ENCODE measurements around a stretch of chr15.

DNA sequence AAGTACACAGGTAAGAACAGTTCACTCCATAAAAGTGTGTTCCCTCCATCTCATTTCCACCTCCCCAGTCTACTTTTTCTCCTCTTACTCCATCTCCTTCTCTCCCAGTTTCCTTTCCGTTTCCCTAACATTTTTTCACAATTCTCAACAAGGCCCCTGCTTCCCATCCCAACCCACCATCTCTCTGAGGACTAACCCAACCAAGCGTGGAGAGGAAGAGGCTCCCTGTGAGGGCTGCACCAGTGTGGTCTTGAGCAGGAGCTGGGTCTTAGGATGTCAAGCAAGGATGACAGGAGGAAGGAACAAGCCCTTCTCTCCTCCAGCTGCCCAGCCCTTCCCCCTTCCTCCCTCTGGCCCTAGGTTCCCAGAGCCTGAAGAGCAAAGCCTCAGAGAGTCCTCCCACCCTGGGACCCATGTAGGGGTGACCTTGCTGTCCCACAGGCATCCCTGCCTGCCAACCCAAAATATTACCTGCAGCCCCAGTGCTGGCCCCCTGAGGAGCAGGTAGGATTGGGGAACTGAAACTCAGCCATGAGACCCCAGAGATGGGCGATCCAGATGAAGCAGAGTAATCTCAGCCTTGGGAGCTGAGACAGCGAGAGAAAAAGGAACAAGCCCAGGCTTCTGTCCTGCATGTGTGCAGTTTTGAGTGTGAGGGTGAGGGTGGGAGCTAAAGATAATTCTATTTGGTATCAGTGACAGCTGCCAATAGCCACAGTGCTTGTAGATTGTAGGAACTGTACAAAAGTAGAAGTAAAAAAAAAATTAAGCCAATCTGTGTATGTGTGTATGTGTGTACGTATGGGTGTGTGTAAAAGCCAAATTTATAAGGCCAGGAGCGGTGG lies 6.1 kb downstream of the ATP8B4 start:
- PRO-cap, 4 experiments: peak in 1 of 4 experiments; most common plus-strand start position 590 of the sequence (in 1); most common minus-strand start position 576 of the sequence (in 1)
- RAMPAGE, long total RNA, 2 experiments: start-site peak on the minus strand in 2 of 2 experiments, centred at positions 585 to 615 of the sequence, 25 to 27 reads per replicate

DNA sequence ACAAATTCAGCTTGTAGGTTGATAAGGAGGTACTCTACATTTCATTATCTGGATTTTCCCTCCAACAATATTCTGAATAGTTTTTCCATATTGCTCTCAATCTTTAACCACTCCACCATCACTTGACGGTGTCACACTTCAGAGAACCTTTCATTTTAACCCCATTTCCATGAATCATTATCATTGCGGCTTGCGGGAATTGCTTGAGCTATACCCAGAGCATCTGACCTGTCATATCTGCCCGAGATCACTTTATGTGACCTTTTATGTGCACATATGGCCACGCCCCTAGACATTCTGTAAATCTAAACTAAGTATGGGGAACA lies 16.2 kb upstream of the ATP8B4 start:
- PRO-cap, 4 experiments: peak in 1 of 4 experiments; most common minus-strand start position 239 of the sequence (in 1)
- RAMPAGE, long total RNA, 2 experiments: no peak in any of the 2 experiments

DNA sequence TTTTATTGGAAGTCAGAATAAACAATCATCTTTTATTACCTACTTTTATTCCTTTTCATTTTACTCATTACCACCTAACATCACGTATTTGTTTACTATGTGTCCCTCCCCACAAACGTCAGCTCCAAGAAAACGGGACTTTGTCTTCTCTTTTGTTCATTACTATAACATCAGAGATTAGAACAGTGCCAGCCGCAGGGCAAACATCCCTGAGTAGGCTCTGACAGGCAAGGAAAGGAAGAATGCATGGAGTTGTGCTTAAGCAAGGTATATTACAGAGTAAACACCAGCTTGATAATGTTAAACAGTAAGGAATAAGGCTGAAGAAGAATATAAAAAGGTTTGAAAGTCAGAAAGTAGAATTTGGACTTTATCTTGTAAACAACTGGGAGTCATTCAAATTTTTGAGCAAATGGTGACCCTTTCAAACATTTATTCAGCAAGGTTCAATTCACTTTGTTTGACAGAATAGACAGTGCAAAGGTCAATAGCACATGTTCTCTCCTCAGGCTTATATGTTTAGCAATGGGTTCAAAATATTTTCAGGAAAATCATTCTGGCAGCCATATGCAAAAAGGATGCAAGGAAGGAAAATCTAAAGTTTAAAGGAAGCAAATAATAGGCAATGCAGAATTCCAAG lies 11.0 kb downstream of the GABPB1 start:
- PRO-cap, 4 experiments: peak in 3 of 4 experiments; most common plus-strand start position 167 of the sequence (in 2); most common minus-strand start position 120 of the sequence (in 1)
- RAMPAGE, long total RNA, 2 experiments: no peak in any of the 2 experiments

DNA sequence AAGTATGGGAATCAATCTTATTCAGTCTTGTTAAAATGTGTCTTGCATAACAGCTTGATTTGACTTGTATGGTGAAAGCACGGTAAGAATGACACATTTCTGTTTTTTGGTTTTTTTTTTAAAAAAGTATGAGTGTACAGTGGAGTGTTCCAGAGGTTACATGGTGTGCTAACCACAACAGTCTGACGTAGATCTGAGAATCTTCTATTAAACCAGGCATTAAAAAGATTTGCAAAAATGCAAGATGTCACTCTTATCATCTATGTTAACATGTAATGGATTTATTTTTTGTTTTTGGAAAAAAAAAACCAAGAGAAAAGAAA lies 1.8 kb downstream of the GABPB1 start:
- PRO-cap, 4 experiments: peak in 4 of 4 experiments; most common plus-strand start position 147 of the sequence (in 4); most common minus-strand start position 70 of the sequence (in 1)
- RAMPAGE, long total RNA, 2 experiments: no peak in any of the 2 experiments

DNA sequence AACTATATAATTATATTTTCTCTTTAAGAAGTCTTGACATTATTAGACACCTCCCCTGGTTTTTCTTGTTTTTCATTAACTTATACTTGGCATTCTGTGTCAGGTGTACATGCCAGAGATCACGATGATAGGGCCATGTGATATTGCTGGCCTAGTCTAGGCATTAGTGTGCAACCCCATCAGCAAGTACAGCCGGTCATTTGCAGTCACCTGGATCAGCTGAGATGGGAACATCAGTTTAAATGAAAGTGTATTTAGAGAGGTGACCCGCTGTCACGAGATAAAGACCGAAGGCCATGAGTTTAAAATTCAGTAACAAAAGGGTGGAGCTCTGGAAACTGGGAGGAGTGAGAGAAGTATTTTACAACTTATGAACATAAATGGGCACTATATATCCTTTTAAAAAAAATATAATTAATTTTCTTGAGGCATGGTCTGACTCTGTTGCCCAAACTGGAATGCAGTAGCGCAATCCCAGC lies 12.7 kb upstream of the SPPL2A start:
- PRO-cap, 4 experiments: peak in 1 of 4 experiments; most common plus-strand start position 205 of the sequence (in 1)
- RAMPAGE, long total RNA, 2 experiments: no peak in any of the 2 experiments

DNA sequence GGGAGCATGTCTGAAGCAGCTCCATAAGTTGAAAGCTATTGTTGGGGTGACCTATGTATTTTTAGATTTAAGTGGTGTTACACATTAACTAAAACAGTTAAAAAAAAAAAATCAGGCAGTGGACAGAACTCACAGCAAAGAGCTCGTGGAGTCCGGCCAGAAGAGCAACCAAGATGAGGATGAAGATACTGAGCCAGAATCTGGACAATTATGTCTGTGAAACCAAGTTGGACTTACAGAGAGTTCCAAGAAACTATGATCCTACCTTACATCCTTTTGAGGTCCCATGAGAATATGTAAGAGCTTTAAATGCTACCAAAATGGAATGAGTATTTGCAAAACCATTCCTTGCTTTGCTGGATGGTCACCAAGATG lies 36.0 kb downstream of the AP4E1 start:
- PRO-cap, 4 experiments: no peak in any of the 4 experiments
- RAMPAGE, long total RNA, 2 experiments: no peak in any of the 2 experiments

GRCh38 chr15:51108612-51109639 lies 14.2 kb upstream of the TNFAIP8L3 start:
- PRO-cap, 4 experiments: no peak in any of the 4 experiments
- RAMPAGE, long total RNA, 2 experiments: no peak in any of the 2 experiments

DNA sequence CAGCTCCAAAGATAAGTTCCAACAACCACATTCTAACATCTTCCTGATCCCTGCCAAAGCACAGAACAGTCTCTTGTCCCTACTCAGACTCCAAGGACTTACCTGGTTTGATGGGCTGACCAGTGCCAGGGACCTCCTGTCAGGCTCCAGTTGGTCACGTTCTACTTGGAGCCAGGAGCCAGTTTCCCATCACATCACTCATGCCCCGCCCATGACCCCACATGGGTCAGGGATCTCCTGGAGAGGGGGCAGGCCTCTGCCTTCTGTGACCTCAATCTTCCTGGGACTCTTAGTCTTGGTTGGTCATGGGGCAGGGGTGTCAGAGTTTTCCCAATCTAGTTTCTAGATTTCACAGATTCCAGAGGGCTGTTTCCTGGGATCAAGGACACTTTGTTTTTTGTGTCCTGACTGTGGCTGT lies 20.1 kb downstream of the CYP19A1 start:
- PRO-cap, 4 experiments: no peak in any of the 4 experiments
- RAMPAGE, long total RNA, 2 experiments: no peak in any of the 2 experiments

DNA sequence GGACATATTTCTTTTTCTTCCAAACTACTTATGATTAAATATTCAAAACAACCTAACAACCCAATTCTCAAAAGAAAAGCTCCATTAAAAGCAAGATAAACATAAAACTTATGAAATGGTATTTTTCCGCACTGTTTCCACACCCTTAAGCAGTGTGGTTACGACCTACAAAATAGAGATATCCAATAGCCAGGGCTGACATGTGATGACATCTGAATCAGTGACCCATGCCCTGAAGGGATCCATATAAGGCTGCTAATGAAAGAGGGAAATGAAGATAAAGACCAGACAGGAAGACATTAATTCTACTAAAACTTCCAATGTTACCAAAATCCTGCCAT lies 45.5 kb downstream of the DMXL2 start:
- PRO-cap, 4 experiments: peak in 3 of 4 experiments; most common plus-strand start position 274 of the sequence (in 3)
- RAMPAGE, long total RNA, 2 experiments: no peak in any of the 2 experiments

- PRO-cap, 4 experiments: peak in 2 of 4 experiments; most common plus-strand start chr15:51866892 (in 2)
- RAMPAGE, long total RNA, 2 experiments: no peak in any of the 2 experiments
These were observed 37.1 kb downstream of the TMOD3 start for GRCh38 chr15:51866500-51867077.

DNA sequence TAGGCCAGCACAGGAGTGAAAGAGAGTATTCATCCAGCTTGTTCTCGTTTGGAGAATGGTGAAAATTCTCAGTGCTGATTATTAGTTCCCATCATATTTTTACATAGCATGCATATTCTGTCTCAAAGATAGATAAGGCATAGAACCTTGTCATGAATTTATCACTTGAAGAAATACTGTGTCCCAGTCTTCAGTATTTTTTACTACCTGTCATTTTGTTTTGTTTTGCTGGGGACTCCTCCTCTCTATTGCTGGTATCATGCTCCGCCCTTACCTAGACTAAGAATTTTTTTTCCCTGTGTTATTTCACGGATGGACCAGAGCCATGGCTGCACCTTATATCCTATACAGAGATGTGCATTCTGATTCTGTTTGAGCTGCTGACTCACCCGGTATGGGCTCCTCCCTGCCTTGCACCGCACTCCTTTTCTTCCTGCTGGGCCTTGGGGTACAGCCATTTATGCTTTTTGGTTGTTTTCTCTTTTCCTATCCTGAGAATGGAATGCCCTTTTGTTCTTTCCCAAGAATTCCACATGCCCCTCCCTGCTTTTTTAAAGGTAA lies 45.1 kb downstream of the TMOD3 start:
- PRO-cap, 4 experiments: no peak in any of the 4 experiments
- RAMPAGE, long total RNA, 2 experiments: no peak in any of the 2 experiments

DNA sequence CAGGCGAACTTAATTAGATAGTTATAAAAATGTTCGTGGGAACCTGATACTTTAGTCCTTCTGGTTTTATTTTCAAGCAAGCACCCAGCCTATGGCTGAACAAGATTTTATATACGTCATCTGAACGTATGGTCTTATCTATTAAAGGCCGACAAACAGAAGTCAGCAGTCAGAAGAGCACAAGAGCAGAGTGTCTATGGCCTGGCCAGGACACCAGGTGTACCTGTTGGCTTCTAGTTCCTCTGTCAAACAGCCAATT lies 64.3 kb downstream of the LEO1 start:
- PRO-cap, 4 experiments: peak in 3 of 4 experiments; most common plus-strand start position 172 of the sequence (in 2); most common minus-strand start position 192 of the sequence (in 2)
- RAMPAGE, long total RNA, 2 experiments: no peak in any of the 2 experiments

DNA sequence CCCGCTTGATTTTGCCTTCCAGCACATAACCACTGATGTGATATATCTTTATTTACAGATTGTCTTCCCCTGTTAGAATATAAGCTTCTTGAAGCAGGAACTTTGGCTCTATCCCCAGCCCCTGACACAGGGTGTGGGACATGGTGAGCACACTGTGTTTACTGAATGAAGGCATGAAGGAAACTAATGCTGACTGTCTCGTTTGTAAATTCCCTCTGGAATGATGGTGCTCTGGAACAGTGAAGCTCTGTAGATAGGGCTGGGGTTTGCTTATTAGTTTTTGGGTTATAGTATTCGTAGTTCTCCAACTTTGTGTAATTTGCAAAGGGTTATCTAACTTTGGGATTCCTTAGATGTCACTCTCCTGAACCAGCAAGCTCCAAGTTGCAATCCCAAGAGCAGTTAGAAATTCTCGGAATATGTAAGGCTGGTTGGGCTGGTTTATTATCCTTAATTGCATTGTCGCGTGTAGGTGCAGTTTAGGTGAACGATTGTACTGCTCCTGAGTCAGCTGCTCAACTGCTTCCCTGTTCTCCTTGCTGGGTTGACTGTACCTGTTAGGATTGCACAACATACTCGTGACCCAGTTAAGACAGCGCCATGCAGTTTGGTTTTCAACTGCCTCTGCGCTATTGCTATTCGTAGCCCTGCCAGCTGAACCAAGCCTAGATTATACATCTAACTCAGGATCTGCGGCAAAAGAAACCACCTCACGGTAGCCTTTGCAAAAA lies 41.2 kb downstream of the BCL2L10 start:
- PRO-cap, 4 experiments: peak in 4 of 4 experiments; most common plus-strand start position 573 of the sequence (in 1); most common minus-strand start position 521 of the sequence (in 4)
- RAMPAGE, long total RNA, 2 experiments: no peak in any of the 2 experiments

DNA sequence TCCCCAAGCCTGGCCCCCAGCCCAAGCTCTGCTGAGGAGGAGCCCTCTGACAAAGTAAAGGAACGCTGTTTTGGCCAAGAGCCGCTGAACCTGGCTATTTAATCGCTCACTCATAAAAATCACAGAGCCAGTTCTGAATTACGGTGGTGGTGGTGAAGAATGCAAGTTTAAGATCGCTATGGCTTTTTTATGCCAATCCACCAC lies 12.3 kb downstream of the GNB5 start:
- PRO-cap, 4 experiments: no peak in any of the 4 experiments
- RAMPAGE, long total RNA, 2 experiments: no peak in any of the 2 experiments

DNA sequence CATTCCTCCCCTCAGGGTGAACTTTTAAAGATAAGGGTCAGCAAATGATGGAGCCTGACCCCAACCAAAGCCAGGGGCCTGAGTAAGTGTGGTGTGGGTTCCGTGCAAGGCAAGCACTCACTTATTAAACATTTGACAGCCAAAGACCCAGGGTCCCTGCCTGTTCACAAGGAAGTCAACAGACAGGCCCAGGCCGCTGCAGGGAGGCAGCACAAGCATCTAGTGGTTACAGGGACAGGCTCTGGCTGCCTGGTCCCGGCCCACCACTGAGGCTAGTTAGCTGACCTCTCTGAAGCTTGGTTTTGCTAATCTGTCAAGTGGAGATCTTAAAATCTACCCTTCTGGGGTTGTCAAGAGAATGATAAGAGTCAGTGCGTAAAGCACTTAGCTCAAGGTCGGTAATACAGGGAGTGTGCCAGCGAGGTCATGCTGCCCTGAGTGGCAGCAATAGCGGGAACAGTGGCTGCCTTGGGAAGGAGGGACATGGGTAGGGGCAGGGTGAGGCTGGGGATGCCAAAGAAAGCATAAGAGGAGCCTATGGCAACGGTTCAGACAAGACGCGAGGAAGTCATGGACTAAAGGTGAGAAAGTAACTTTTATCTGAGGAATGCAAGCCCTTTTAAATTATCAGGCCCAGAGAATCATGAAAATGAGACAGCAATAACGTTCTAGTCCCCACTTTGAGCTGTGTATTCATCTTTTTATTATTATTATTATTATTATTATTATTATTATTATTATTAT lies 6.0 kb downstream of the GNB5 start:
- PRO-cap, 4 experiments: peak in 1 of 4 experiments; most common plus-strand start position 427 of the sequence (in 1); most common minus-strand start position 403 of the sequence (in 1)
- RAMPAGE, long total RNA, 2 experiments: no peak in any of the 2 experiments

DNA sequence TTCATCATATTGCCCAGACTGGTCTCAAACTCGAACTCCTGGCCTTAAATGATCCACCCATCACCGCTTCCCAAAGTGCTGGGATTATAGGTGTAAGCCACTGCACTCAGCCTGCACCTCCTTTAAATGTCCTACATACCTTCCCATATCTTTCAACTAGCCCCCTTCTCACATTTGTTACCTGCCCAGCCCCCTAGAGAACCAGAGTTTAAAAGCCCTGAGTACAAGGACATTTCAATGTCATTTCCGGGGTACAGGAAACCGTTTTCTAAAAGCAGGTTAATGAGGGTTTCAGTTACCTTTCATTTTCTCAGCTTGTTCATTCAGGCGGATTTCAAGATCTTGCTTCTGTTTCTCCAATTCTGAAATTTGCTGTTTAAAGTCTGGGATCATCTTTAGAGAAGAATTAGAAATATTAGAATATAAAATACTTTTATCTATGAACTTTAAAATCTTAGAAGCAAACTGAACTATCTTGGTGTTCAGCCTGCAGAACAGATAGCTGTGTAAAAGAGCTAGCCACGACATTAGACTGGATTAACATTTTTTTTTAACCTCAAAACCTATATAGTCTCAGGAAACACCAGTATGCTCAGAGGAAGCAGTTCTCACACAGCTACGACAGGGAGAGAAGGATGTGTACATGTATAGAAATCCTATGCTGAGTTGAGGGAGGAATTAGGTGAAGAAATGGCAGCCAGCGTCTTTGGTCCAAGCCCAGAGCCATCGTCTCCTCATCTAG lies 29.8 kb upstream of the GNB5 start:
- PRO-cap, 4 experiments: no peak in any of the 4 experiments
- RAMPAGE, long total RNA, 2 experiments: no peak in any of the 2 experiments

DNA sequence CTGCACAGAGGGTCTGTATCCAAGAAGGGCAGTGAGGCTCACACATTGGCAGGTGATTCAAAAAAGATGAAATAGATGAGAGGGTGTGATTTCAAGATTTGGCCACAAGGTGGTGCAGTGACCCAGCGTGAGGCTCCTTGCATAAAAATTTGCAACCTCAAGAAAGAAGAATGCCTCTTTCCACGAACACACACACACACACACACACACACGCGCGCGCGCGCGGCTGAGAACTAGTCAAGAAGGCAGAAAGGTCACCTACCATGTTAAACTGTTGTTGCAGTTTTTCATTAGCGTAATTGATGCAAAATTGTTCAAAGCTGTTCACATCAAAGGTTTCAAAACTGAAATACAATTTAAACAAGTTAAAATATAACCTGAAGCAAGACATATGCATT lies 39.2 kb downstream of the MYO5C start:
- PRO-cap, 4 experiments: no peak in any of the 4 experiments
- RAMPAGE, long total RNA, 2 experiments: no peak in any of the 2 experiments

DNA sequence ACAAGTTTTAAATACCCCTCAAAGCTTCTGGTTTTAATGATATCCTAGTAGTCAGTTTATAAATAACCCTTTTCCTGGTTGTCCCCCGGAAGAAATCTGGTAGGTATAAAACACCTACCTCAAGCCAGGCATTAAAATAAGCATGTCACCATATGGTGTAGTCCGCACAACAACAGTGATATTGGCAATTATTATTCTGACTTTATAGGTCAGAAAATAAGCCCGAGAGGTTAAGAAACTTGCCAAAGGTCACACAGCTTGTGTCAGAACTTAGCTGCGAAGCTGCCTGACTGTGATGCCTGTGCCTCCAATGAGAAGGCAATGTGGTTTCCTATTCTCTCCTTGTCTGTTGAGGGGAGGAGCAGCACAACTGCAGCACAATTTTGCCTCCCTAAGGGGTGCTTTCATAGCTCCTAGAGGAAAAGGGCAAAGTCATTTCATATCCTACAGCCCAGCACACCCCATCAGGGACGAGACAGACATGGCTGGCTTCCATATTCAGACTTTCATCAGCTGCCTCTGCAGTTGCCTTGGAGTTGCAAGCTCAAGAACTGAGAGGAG lies 38.7 kb downstream of the MYO5C start:
- PRO-cap, 4 experiments: no peak in any of the 4 experiments
- RAMPAGE, long total RNA, 2 experiments: no peak in any of the 2 experiments

DNA sequence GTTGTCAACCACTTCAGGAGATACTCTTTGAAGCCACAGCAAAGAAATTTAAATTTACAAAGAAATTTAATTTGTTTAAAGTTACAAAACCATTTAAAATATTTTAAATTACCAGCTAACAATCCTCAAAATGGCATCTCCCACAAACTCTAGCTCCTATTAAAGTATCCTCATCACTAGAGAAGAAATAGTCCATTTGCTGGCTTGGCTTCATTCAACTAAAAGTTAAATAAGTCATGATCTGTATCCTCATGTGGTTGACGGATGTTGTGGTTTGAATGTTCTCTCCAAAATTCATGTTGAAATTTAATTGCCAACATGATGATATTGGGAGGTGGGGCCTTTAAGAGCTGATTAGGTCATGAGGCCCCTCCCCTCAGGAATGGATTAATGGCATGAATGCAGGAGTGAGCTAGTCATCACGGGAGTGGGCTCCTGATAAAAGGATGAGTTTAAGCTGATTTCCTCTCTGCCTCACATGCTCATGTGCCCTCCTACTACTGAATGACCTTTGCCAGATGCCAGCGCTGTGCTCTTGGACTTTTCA lies 111.3 kb downstream of the MYO5A start:
- PRO-cap, 4 experiments: no peak in any of the 4 experiments
- RAMPAGE, long total RNA, 2 experiments: no peak in any of the 2 experiments

DNA sequence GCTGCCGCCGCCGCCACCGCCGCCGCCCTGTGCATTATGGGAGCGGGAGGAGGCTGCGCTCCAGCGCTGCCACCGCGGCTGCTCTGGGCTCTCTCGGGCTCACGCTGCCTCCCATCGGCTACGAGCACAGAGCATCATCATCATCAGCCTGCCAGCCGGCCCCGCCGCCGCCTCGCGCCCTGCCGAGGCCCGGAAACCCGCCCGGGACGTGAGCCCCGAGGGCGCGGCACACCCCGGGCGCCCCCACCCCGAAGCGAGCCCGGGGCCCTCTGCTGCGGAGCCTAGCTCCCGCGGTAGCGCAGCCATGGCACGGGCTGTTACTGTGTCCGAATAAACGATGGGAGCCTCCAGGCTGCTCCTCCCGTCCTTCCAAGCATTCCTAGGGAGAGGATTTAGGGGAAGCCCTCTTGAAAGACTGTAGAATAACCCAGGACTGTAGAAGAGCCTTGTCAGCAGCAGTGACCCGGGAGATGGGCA lies 464 bp upstream of the MYO5A start:
- PRO-cap, 4 experiments: peak in 4 of 4 experiments; most common plus-strand start position 140 of the sequence (in 2); most common minus-strand start position 85 of the sequence (in 4)
- RAMPAGE, long total RNA, 2 experiments: no peak in any of the 2 experiments